Monocyte (primary cell): ENCODE measurements around a stretch of chr21.

DNA sequence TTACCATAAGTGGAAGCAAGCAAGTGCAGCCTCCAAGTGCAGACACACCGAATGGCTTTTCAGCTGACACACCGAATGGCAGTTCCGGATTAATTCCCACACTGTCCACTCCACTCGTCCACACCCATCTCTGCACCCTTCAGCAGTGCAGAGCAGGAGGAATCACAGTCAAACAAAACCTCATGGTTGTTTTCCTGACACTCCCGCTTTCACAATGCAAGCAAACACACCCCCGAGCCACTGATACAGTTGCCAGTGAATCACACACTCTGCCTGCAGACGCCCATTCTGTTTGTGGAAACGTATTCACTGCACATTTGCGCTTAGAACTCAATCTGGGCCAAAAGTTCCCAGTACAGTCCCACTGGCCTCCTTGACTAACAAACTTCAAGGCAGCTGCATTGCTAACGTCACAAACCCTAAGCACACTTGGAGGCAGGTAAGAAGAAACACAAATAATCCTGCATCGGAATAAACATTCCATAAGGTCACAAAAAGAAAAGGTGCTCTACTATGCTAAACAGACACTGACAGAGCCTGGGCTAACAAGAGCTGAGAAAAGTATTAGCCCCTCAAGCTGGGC is 1.5 kb downstream of the PTTG1IP start:
- PRO-cap, 2 experiments, result peak in 2 of 2 experiments; most common plus-strand start position 274 of the sequence (in 1); most common minus-strand start position 147 of the sequence (in 2)

DNA sequence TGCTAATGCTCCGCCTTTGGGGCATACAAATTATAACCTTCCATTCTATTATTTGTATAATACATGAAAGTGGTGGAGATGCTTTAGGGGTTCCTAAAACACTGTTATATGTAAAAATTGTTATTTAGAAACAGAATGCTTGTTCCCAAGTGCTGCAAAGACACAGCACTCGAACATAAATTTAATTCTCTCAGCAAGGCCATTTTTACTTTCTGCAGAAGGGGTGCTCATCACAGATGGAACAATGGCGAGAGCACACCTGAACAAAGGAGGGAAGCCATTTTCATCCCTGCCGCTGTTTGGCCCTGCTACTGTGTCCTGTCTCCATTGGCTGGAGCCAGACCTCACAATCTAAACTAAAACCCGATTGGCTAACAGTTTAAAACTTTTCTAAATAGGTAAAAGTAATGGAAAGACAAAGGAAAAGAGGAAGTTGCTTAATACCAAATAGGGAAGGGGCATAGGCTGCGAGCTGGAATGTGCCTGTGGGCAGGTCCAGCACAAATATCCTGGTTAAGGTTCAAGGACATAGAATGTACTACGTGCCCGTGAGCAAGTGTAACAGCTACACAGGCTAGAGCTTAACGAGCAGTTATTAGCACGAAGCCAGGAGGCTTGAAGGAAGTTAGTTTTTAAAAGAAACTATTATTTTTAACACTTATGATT is 4.5 kb upstream of the PTTG1IP start:
- PRO-cap, 2 experiments, result no peak in any of the 2 experiments

- PRO-cap, 2 experiments, result no peak in any of the 2 experiments
These were observed 18.4 kb upstream of the PTTG1IP start for GRCh38 chr21:44891591-44892526.

DNA sequence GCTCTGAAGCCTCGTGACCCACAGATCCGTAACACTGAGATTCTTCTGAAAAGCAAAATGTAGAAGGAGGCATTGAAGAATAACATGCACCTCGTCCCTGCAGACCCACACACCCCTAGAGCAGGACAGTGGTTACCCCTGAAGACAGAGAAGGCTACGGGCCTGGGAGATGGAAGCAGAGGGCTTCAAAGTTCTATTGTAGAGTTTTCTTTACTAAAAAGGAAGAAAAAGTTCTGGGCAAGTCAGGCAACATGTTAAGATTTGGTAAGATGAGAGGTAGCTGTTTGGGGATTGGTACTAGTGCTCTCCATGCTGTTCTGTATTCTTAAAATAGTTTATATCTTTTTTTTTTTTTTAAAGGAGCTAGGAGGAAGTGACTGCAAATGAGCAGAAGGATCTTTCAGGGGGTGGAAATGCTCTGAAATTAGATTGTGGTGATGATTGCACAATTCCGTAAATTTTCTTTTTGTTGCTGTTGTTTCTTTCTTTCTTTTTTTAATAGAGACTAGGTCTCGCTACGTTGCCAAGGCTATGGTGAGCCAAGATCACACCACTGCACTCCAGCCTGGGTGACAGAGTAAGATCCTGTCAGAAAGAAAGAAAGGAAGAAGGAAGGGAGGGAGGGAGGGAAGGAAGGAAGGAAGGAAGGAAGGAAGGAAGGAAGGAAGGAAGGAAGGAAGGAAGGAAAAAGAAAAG is 4.2 kb upstream of the ITGB2 start:
- PRO-cap, 2 experiments, result no peak in any of the 2 experiments

GRCh38 chr21:44928573-44929010 is 7.9 kb upstream of the ITGB2 start:
- PRO-cap, 2 experiments, result no peak in any of the 2 experiments

- PRO-cap, 2 experiments, result peak in 1 of 2 experiments; most common minus-strand start chr21:45075567 (in 1)
These were observed 978 bp downstream of the ADARB1 start for GRCh38 chr21:45075223-45075893.

DNA sequence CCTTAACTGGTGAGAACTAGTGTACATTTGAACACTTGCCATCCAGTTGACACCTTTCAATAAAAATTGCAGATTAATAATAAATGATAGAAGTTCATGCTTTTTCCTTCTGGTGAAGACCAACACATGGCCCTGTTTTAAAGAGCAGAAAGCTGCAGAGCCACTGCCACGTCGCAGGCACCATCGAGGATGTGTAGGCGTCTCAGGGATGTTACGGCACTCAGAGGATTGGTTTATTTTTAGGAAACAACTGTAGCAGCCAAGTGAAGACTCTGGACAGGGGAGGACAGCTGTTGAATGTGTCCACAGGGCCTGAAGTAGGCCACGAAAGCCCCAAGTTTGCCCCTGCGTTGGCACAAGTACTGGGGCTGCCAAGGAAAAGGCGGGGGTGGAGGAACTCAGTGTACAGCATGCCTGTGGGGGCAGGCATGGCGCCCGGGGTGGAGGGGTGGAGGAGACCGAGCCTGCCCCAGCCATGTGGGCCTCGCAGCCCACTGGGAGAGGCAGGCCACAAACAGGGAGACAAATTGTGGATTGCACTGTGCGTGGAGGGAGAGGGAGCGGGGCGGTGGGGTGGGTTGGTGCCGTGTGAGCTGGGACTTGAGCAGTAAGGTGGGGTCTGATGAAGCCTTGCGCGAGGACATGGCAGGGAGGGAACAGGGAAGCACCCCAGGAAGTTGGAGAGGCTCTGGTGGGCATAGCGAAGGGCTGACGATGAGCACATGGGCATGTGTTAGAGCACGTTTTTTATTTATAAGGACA is 89.8 kb downstream of the ADARB1 start:
- PRO-cap, 2 experiments, result no peak in any of the 2 experiments

DNA sequence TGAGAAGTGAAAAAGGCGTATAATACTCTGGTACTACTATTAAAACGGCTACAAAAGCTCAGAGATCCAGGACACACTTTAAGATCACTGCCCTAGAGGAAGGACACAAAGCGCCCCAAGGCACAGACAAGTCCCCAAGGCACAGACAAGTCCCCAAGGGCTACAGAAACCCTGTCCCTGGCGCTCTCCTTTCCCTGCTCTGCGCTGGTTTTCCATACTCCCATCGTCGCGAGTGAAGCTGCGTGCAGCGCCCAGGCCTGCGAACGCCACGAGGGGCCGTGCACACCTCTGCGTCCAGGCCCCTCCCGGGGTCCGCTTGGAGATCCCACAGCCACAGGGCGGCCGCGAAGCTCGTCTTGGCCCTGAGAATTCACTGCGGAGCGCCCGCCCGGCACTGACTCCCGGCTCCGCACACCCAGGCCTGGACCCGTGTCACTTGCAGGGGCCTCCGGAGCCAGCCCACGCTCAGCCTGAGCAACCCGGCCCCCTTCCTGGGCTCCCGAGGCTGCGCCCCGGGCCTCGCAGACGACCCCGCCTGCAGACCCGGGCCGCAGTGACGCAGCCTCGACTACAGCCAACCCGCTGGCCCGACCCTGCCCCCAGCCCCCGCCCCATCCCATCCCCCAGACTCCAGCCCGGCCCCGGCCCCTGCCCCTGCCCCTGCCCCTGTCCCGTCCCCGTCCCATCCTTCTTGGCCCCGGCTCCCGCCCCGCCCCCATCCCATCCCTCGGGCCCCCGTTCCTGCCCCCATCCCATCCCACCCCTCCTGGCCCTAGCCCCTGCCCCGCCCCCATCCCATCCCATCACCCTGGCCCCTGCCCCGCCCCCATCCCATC is 924 bp downstream of the POFUT2 start:
- PRO-cap, 2 experiments, result no peak in any of the 2 experiments

DNA sequence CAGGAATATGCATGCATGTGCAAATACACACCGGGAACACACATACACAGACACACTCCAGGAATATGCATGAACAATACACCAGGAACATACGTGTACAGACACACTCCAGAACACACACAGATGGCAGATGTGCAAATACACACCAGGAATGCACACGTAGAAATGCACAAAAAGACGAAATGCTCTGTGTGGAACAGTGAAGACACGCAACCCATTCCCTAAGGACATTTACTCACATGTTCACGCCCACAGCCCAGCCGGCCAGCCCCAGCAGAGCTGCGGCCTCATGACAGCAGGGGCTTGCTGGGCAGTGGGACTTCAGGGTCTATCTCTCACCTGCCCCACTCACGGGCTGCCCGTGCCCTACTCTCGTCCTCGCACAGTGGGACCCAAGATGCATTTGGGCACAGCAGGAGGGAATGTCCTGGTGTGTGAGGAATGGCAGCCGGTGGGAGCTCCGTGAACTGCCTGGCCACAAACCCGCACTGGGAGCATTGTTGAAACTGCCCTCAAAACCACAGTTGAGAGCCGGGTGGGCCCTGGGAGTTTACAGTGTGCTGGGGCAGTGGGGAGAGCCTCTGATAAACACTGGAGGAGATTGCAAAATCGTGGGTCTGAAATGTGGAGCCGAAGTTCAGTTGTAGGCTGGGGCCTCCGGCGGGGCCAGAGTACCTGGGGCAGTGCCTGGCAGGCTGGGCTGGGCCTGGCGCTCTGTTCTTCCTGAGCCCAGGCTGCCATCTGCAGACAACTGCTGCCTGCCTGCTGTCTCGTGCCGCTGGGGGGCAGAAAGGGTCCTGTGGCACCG is 20.6 kb upstream of the POFUT2 start:
- PRO-cap, 2 experiments, result no peak in any of the 2 experiments

DNA sequence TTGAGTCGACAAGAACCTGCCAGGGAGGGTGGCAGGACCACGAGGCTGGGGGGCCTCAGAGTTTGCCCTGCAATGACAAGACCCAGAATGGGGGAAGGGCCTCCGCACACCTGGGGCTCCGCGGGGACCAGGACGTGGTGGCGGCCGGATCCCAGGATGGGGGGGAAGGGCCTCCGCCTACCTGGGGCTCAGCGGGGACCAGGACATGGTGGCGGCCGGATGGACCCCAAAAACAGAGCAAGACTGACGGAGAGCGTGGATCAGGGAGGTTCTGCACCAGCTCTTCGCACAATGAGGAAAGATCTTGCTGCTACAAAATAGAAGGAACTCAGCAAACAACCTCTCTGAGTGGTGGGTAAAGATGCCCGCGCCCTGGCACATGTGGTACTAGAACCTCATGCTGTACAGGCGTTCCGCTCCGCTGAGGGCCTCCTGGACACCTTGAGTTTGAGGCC is 53.7 kb upstream of the COL18A1 start:
- PRO-cap, 2 experiments, result no peak in any of the 2 experiments

DNA sequence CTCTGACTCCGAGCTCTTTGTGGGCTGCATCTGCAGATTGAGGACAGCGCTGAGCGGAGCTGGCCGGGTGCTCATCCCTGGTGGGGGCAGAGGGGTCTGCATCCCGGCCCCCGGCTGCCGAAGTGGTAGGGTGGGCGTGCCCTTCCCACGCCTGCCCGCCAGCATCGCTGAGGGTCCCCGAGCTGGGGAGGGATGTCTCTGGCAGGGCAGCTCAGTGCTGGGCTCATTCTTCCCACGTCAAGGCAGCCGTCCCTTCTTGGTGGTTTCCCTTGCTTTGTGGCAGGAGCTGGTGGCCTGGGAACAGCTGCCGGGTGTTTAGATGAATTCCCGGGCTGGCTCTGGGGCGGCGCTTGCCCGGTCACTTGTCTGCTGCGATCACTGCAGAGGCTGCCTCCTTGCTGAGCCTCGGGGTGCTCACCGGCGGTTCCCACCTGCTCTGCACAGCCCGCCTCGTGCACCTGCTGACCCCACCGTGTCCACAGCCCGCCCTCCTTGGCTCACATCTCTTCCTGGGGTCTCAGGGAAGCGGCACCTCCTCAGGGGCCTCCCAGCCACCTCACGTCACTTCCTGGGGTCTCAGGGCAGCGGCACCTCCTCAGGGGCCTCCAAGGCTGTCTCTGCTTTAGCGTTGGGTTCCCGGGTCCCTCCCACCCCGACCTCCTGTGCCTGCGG is 13.3 kb downstream of the COL18A1 start:
- PRO-cap, 2 experiments, result no peak in any of the 2 experiments

- PRO-cap, 2 experiments, result no peak in any of the 2 experiments
These were observed 44.7 kb downstream of the COL18A1 start for GRCh38 chr21:45449381-45450294.

- PRO-cap, 2 experiments, result no peak in any of the 2 experiments
These were observed 56.5 kb downstream of the SLC19A1 start for GRCh38 chr21:45485645-45486205.

GRCh38 chr21:45525213-45525803 is 16.9 kb downstream of the SLC19A1 start:
- PRO-cap, 2 experiments, result no peak in any of the 2 experiments

- PRO-cap, 2 experiments, result no peak in any of the 2 experiments
These were observed 9.1 kb downstream of the SLC19A1 start for GRCh38 chr21:45533225-45533475.

DNA sequence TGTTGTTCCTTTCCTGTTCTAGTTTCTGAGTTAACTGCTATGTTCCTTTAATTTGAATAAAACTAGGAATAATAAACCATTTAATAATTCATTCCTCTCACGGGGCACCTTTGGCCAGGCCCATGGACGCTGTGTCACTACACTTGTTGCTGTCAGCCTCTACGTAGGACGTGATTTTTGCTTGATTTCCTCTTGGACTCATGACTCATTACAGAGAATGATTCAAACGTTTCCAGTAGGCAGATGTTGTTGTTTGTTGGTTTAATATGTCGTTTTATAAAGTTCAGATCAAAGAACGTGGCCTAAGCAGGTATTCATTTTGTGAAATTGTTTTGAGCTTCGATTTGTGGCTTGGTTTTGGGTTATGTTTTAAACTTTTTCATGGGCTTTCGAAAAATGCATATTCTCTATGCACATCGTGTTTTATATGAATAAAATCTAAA is 9.1 kb upstream of the SLC19A1 start:
- PRO-cap, 2 experiments, result peak in 2 of 2 experiments; most common plus-strand start position 339 of the sequence (in 2); most common minus-strand start position 128 of the sequence (in 1)

DNA sequence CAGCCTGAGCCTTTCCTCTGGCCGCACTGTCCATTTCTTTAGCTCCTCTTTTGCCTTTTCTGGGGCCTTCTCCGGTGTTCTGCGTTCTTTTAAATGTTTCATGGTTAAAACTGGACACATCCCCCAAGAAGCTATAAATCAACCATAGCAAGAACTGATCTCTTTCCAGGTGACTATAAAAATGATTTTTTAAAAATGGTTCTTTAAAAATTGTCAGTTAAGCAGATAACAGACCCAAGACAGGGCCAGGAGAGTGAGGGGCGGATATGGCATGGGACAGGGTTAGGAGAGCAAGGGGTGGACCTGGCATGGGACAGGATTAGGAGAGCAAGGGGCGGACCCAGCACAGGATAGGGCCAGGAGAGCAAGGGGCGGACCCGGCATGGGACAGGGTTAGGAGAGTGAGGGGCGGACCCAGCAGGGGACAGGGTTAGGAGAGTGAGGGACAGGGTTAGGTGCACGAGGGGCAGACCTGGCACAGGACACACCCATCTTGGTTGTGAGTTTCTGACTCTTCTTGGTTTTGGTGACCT is 159.2 kb upstream of the COL6A1 start:
- PRO-cap, 2 experiments, result no peak in any of the 2 experiments

- PRO-cap, 2 experiments, result no peak in any of the 2 experiments
These were observed 19.1 kb downstream of the COL6A1 start for GRCh38 chr21:46000389-46001422.

GRCh38 chr21:46004367-46004957 is 22.9 kb downstream of the COL6A1 start:
- PRO-cap, 2 experiments, result no peak in any of the 2 experiments

GRCh38 chr21:46031690-46031889 is 50.0 kb downstream of the COL6A1 start:
- PRO-cap, 2 experiments, result no peak in any of the 2 experiments